Measurements from ENCODE around the gene ATF7IP.

- RRBS: no CpG with 5 or more reads among the region's 29 CpGs
Observed at GRCh38 chr12:12724764-12725154, 7.6 kb downstream of the CDKN1B start.

- RRBS: no CpG with 5 or more reads among the region's 9 CpGs
Observed at GRCh38 chr12:12726138-12726434, 8.9 kb downstream of the CDKN1B start.

- RRBS: no CpG with 5 or more reads among the region's 10 CpGs
Observed at GRCh38 chr12:12758752-12759360, 26.6 kb upstream of the APOLD1 start.

DNA sequence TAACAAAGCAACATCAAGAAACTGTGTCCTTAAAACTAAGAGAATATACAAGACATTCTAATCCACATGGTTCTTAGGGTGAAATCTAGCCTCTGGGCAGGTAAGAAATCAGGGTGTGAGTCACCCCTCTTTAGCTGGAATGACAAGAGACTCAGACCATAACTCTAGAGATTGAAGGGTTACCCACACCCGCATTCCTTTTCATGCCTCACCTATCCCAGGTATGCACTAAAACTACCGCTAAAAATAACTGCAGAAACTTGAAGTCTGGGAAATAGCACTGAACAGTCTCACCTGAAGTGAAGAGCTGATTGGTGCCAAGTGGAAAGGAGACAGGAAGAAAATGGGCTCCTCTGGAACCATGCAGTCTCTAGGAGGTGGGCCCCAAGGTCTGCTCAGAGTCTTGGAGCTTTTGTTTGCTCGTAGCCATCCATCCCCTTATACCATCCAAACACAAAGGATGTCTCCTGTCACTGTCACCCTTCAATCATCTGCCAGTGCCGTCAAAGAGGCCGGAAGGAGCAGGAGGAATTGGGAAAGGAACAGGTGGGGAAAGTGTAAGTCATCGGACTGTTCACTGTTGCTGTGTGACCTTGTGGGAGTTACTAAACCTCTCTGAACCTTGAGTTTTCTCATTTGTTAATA, 22.3 kb downstream of the DDX47 start:
- RRBS: no CpG with 5 or more reads among the region's 6 CpGs

- RRBS: no CpG with 5 or more reads among the region's 9 CpGs
Observed at GRCh38 chr12:12837551-12838240, 24.6 kb downstream of the DDX47 start.

DNA sequence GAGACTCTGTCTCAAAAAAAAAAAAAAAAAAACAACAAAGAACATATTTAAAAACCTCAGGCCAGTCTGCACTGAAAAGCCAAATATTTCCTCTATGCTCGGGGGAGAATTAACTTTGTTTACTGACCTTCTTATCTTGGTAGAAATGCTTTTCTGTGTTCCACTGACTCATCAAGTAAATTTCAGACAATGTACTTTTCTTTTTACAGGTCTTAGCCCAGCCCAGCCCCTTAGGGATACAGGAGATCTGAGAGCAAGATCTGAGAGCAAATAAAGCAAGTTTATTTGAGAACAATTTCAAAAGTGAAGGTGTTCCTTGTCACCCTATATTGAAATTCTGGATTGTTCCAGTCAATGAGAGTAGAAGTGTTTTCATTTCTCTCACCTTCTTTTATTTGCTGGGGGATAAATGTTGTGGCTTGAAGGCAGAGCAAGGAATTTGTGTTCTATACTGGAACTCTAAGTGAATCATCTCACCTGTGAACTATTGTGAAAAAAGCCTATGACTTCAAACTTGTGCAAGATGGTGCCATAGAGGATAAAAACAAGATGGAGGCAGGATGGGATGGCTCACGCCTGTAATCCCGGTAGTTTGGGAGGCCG, 7.9 kb upstream of the GPRC5A start:
- RRBS: no CpG with 5 or more reads among the region's 4 CpGs

DNA sequence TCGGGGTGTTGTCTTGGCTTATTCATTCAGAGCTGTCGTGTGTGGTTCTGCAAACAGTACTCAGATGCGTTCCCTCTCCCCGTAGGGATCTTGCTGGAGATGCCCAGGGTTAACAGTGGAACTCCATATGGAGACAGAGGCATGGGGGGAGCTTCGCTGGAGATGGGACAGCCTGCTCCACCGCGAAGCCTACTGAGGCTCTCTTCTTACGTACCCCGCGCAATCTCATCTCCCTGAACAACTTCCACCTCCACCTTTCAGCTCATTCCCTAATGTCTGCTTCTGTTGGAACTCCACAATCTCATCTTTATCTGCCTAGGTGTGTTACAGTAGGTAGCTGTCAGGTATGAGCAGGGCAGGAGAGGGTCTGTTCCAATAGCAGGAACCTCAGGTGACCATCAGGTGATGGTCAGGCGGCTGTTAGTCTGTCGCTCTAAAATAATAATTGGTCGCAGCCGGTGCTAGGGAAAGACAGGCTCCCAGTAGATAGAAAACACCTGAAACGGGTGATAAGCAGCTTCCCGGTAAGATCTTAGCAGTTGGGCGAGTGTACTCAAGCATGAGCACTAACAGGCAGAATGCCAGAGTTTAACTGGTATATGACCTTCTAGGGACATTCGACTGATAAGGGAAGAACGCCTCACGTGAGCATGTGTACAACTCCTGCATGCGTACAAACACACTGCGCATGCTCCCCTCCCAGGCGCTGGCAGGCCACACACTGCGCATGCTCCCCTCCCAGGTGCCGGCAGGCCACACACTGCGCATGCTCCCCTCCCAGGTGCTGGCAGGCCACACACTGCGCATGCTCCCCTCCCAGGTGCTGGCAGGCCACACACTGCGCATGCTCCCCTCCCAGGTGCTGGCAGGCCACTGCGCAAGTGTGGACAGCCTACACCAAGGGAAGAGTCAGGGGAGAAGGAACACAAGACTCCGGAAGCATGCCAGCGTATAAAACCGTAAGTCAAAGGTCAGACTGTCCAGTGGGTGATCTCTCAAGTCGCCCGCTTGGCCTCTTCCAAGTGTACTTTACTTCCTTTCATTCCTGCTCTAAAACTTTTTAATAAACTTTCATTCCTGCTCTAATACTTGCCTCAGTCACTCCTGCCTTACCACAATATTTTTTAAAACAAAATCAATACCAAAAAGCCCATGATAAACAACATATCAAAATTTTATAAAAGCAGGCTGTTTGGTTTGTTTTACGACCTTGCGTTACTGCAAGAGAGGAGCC, 24.7 kb downstream of the GPRC5D start:
- RRBS: no CpG with 5 or more reads among the region's 36 CpGs

DNA sequence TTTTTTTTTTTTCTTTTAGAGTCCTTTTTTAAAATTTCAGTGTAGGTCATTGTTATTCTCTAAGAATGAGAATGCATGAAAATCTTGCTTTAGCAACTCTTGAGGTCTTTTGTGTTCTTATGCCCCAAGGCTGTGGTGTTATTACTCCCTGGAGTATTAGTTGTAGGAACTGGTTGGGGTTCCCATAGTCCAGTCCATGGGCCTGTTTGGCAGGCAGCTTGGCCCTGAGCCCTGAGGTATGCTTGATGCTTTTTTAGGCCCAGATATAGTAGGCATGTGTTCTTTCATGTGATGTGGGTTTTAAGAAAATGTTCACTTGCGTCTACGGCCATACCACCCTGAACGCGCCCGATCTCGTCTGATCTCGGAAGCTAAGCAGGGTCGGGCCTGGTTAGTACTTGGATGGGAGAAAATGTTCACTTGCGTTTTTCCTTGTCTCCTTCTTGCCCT, 1.7 kb downstream of the FAM234B start:
- RRBS: no CpG with 5 or more reads among the region's 9 CpGs

- RRBS: no CpG with 5 or more reads among the region's 8 CpGs
Observed at GRCh38 chr12:13066953-13067500, 22.8 kb downstream of the FAM234B start.

GRCh38 chr12:13095518-13095997, 7.9 kb downstream of the GSG1 start:
- RRBS: no CpG with 5 or more reads among the region's 4 CpGs

DNA sequence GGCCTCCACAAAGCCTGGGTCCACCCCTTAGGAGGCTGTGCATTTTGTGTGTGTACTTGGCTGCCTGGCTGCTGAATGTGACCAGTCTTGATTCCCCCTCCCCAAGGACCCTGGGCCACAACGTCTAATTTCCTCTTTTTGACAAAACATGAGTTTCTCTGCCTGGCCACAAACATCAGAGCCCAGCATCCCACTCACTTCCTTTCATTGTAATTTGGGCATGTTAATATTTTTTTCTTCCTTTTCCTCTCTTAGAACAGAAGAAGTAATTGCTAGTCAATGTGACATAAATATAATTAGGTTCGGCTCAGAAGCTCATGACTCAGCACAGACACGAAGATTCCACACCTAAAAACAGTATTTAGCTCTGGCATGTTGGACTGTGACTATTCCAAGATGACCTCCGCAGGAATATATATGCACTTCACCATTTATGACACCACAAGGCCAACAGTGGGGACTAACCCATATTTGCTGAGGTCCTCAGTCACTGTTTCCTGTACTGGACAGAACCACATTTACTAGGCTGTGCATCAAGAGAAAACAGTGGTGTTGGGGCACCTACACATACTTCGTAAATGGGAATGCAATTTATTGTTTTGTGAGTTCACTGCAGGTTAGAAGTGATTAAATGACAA, 4.3 kb downstream of the GSG1 start:
- RRBS: no CpG with 5 or more reads among the region's 5 CpGs

DNA sequence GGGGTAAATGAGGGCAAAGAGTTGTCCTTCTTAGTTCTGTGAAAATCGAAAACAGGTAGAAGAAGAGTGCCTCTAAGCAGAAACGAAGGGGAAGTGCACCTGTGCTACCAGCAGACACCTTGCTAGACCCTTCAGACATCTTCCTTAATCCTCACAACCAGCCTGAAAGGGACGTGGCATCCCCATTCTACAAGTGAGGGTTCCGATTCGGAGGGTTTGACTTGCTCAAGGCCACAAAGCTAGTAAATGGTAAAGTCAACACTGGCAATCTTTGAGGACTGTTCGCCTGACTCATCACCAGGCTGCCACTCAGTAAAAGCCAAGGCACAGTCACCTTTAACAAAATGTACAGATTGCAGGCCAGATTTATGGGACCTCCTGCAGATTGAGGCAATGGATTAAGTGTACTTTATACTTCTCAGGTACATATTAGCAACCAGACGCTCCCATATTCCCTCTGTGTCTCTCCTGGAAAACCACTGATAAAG, 1.5 kb downstream of the GSG1 start:
- RRBS: no CpG with 5 or more reads among the region's 7 CpGs

DNA sequence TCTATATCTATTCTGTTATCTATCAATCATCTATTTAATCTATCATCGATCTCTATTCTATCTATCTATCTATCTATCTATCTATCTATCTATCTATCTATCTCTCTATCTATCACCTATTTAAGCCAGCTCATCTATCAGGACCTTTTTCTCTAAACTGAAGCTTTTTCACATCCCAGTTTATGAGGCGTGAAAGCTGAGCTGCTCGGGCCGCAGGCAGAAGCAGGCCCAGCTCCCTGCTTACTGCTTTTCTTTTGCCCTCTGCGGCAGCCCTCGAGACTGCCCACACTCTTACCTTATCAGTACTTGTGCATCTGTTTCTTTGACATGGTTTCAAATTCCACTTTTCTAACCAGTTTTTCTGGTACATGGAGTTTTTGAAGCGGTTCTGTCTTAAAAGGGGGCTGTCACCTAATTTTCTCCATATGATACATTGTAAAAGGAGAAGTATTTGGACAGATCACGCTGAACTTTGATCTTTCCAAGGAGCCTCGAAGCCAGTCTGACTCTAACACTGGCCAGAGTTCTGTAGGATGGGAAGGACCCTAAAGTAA, 44.5 kb upstream of the GSG1 start:
- RRBS: no CpG with 5 or more reads among the region's 9 CpGs

- RRBS: no CpG with 5 or more reads among the region's 10 CpGs
Observed at GRCh38 chr12:13199984-13200917, 3.7 kb downstream of the EMP1 start.

GRCh38 chr12:13202418-13203470, 6.2 kb downstream of the EMP1 start:
- RRBS: no CpG with 5 or more reads among the region's 21 CpGs

- RRBS: no CpG with 5 or more reads among the region's 11 CpGs
Observed at GRCh38 chr12:13214632-13215489, 18.3 kb downstream of the EMP1 start.

GRCh38 chr12:13505156-13505752, 308.7 kb downstream of the EMP1 start:
- RRBS: no CpG with 5 or more reads among the region's 1 CpG

- RRBS: no CpG with 5 or more reads among the region's 58 CpGs
Observed at GRCh38 chr12:14365181-14366467, at the start of gene ATF7IP. Gene ATF7IP (plus strand): TSS chr12:14365682.

DNA sequence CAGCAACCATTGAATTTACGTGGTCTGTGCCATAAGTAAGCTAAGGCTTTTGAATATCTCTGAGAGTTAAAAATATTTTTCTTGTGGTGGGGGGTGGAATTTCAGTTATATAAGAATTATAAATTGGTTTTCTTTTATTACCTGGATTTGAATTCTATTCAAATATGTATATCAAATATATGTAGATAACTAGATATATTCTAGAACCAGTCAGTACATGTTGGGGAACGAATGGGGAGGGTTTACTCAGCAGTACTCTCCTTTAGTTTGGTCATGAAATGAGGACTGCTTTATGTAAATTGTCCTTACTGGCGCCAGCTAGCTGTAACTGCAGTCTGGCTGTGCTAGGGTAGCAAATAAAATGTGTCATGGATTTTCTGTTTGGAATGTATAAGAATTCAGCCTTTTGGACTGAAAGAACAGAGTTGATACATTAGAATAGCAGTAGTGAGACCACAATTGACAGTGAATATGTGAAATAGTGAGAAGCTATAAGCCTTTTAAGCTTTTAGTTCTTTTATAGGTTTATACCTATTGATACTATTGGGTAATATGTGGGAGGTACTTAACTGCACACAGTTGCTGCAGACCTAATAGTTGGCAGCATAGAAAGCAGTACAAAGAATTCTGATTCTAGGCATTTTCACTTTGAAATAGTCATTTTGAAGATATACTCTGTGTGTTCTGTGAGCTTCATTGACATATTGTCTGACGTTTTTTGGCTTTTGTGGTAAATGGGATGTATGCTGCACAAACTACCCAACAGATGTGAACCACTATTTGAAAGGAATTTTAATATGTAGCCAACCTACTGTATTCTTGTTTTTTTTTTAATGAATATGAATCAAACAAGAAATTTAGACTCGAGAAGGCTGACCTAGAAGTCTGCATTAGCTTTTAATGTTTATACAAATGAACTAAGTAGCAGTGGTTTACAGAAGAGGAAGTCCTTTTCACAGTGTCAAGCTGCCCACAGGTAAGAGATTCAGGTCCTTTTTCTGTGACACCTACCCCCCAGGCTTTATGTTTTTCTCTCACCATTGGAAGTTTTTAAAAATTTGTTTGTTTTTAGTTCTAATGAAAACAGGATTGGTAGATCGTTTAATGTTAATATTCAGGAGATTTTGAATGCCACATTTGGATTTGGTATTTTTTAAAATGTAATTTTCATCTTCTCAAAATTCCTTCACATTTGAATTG, 29.2 kb downstream of the ATF7IP start:
- RRBS: no CpG with 5 or more reads among the region's 6 CpGs

DNA sequence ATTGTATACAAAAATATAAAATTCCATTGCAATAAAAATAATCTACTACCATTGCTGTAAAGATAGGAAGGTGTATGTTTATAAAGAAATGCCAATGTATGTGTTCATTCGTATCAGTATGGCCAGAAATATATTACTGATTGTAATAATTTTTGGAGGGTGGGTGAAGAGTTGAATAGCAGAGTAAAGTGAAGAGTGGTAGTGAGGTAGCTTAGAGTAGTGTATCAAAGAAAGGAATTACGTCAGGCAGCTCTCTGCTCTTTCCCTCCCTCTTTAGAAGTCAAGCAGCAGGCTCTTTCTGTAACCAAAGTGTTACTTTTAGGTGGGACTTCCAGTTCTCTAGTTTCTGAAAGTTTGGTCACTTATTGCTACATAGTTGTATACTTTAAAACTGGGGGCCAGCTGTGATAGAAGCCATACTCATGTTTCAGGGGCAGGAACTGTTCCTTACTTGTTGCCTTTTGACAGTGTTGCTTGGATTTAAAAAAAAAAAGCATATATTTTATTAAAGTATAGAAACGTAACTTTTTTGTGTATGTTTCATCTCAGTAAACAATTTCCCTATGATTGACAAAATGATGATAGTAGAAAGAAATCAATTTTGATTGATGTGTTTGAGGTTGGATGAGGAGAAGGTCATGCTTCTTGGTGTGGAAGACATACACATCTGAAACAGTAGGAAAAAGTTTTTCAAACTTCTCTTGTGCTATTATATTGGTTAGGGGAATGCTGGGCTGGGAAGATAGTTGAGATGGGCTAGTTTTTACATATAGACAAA, 30.7 kb downstream of the ATF7IP start:
- RRBS: no CpG with 5 or more reads among the region's 3 CpGs